H4 (cell line): ENCODE measurements around a stretch of chr19.

DNA sequence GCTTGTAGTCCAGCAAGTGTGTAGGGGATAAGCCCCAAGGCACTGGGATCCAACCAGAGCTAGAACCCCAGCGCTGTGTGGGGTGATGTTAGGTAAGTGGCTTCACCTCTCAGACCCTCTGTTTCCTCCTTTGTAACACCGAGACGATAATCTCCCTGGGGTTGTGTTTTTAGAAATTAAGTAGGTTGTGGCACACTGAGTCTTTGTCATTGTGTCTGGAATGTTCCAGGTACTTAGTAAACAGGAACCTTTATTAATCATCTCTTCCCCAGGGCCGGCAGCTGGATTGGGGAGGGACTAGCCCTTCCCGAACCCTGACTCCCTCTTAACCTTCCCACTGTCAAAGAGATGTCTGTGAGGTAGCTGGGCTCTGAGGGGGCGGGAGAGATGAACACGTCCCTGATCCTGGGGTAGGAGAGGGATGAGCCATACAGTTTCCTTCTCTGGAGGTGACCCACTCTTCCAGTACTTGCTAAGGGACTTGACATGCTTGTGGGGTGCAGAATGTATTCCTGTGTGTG lies 5.3 kb downstream of the ITPKC start:
- RAMPAGE, long total RNA, result no peak

DNA sequence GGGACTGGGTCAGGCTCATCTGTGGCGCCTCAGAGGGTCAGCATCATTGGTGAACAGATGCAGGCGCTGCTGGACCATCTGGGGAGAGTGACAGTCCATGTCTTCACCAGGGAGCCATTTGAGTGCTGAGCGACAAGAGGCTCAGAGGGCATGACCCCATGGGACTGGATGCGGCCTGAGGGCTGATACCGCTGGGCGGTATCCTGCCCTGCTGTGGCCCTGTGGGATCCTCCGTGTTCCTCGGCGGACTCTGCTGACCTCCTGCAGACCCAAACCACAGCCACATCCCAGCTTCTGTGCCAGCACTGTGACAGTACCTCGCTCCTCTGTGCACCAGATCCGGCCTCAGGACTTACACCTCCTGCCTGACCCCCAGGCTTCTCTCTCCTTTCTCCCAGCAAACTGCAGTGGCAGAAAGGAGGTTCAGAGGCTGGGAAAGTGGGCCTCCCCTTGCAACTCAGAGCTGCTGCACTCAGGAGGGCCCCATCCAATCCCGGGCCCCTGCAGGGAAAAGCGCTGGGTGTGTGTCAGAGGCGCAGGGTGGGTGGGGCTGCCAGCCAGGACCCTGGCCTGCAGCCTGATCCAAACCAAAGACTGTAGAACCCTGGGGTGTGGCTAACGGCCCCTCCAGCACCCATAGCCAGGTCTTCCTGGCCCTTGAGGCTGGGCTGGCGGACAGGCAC lies 10.2 kb downstream of the ACTMAP start:
- RAMPAGE, long total RNA, result no peak

- RAMPAGE, long total RNA, result no peak
Measured at GRCh38 chr19:40800677-40801268, 1.8 kb downstream of the EGLN2 start.

- RAMPAGE, long total RNA, result no peak
Measured at GRCh38 chr19:40802626-40803340, 3.8 kb downstream of the EGLN2 start.

DNA sequence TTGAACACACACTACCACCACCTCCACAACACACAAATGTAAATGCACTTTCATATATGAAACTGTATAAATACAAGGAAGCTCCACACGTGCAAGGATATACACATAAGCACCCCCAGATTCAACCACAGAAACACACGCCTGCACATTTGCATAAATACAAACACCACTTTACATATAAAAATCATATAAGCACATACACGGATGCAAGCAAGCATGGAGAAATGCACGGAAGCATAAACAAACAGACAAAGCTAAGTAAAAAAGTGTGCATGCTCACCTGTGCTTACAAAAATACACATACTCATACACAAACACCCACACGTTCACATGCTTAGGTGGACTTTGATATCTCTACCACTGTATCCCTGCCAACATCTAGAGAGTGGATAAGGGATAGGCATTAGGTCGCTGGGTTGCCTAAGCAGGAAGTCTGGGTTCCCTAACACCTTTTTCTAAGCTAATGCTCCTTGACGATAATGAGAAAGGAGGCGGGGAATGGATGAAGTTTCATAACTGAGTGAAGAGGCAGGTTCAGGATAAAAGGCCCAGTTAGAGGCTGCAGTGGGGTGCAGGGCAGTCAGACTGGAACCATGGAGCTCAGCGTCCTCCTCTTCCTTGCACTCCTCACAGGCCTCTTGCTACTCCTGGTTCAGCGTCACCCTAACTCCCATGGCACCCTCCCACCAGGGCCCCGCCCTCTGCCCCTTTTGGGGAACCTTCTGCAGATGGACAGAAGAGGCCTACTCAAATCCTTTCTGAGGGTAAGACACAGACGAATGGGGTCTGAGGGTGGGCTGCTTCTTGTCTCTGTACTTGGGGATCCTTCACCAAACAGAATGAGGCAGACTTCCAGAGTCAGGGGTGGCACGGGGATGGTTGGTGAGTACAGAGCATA lies 41.9 kb upstream of the CYP2A7 start:
- RAMPAGE, long total RNA, result no peak

GRCh38 chr19:40954837-40955094 lies 36.3 kb upstream of the CYP2B6 start:
- RAMPAGE, long total RNA, result no peak

DNA sequence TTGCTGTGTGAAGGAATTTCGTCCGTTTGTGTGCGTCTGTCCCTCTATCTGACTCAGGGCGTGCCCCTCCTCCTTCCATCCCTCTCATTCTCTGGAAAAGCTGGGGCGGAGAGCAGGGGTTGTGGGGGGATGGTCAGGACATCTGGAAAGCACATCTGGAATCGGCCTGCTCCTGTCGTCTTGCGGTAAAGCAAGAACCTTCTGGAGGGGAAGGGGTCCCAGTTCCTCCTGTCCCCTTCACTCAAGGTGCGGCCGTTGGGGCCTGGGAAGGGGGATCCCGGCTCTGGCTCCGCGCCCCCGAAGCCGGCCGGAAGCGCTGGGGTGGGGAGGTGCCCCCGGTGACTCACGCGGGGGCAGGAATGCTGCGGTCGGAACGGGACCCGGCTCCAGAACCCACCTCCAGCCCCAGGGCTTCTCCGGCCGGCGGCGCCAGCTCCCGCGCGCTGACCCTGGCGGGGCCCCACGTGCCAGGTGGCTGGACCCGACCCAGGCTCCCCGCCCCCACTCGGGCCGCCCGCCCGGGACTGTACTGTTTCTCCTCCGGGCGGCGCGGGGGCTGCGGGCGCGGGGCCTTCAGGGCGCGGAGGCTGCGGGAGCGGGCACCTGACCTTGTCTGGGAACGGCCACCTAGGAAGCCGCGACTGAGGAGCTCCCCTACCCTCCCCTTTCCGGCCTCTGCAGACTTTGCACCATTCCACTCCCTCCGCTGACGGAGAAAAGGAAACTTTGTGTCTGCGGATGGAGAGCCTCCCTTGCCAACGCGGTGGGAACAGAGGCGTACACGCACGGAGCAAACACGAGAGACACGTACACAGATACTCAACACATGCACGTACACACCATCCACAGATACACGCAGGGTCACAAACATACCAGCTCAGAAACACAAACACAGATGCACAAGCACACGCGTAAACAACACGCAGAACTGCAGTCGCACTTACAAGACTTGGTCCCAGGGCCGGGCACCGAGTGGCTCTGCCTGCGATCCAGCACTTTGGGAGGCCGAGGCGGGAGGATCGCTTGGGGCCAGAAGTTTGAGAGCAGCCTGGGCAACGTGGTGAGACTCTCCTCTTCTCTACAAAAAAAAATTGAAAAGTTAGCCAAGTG lies 7.2 kb downstream of the AXL start:
- RAMPAGE, long total RNA, result no peak

DNA sequence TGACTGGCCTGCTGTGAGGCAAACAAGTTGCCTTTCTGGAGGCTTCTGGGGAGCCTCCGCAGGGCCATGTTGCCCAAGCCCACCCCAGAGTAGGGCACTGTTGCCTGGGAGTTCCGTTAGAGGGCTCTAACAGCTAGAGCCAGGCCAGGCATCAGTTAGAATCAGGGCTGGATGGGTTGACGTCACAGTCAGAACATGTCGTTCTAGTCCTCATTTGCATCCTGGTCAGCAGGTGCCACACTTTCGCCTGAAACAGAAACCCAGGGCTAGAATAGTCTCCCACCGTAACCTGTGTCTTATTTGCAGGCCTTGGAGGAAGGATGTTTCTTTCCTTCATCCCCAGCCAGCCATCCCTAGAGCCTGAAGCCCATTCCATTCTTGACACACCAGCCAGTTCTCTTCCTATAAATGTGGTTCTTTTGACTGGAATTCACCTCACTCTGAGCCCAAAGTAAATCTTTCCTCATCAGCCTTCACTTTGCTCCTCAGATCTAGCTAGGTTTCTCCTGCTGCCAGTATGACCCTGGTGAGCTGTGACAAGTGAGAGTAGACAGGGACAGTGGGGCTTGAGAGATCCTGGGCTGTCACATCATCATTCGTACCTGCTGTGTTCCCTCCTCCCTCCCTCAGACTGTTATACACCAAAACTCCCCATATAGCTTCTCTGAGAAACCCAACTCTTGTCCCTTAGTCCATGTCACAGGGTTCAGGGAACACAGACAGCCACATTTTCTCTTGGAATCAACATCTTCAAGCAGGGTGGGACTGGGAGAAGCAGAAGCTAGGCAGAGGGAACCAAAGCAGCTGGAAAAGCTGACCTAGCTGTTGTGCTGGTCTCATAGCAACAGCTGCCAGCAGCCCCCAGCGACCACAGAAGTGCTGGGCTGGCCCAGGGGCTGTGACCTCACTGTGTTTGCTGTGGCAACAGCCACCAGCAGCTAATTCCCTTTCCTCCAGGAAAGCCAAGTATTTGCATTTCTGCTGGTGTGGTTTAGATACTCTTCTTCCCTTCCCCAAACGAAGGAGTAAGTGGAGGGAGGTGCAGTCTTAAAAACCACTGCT lies 12.1 kb upstream of the CCDC97 start:
- RAMPAGE, long total RNA, result no peak

DNA sequence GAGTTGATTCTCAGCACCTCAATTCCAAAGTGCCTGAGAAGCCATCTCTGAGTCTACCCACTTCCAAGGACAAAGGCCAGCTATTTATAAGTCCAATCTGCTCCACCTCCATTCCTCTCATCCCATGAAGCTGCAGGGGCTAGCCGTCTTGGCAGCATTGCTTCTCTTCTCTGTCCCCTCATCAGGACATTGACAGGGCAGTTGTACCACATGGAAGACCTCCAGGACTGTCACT lies 11.4 kb upstream of the CCDC97 start:
- RAMPAGE, long total RNA, result no peak

DNA sequence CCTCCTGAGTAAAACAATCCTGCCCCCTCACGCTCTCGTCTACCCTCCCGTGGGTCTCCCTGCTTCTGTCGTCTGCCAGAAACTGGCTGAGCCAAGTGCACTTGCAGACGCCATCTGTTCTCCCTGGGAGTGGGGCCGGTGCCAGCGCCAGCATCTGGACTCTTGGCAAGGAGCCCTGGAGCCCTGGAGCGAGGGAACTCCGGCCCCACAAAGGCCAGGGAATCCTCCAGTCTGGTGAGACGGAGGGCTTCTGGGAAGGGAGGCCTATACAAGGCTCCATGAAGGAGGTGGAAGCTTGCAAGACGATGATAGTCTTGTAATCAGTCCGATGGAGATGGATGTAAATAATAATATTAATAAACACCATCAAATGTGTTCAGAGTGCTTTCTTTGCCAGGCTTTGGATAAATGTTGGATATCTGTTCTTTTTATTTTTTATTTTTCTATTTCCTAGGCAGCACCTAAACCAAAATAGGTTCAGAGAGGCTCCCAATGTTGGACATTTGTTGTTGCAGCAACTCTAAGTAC lies 2.2 kb upstream of the TMEM91 start:
- RAMPAGE, long total RNA, result no peak

DNA sequence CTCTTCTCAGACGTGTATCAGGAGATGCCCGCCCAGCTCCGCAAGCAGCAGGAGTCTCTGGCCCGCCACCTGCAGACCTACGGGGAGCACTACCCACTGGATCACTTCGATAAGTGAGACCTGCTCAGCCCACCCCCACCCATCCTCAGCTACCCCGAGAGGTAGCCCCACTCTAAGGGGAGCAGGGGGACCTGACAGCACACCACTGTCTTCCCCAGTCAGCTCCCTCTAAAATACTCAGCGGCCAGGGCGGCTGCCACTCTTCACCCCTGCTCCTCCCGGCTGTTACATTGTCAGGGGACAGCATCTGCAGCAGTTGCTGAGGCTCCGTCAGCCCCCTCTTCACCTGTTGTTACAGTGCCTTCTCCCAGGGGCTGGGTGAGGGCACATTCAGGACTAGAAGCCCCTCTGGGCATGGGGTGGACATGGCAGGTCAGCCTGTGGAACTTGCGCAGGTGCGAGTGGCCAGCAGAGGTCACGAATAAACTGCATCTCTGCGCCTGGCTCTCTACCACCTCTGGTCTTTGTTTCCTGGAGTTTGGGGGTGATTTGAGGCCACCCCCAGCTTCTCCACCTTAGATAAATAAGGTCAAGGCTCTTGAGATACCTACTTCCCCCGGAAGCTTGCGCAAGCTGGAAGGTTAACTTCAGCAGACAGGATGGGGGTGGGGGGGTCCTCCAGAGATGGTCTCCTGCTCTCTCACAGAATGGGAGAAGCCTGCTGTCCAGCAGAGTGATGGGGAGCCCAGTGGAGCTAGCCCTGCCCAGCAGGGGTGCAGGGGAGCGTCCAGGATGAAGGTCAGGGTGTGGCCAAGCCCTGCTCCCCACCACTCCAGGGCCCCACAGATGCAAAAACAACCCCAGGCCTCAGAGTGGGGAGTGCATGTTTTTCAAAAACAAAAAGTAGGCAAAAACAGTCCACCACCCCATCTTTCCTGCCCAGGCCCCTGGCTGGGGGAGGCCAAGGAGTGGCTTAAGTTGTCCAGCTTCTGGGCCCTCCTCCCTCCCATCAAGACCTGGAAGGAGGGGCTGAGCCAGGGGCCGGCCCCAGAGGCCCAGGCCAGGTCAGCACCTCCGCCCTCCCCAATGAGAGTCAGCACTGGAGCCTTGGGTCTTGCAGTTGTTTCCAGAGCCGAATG lies 2.3 kb downstream of the B3GNT8 start:
- RAMPAGE, long total RNA, result no peak

GRCh38 chr19:41500495-41501088 lies 57.6 kb downstream of the ERICH4 start:
- RAMPAGE, long total RNA, result no peak

DNA sequence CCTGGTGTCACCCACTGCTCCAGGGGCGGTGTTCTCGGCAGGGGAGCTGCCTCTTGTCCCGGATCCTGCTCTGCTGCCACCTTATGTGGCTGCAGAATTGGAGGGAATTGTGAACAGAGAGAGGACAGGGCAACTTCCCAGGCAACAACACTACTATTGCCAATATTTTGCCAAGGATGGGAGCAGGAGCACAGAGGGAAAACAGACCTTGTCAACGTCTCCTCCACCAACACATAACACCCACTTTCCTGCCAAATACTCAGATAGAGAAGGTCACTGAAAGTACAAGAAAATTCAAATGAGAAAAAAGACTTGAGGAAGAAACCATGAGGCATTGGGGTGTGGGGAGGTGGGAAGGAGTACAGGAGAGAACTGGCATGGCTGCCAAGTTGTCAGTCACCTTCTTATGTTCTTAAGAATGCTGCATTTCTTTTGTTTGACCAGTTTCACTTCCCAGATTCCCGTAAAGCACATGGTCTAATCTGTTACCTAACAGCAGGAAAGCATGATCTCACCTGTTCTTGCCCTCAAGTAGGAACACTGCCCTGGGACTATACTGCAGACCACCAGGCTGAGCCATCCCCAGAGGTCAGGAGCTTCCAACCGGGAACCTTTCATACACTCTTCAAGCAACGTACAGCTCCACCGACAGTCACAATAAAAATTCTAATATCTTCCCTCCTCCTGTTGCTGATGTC lies 4.7 kb upstream of the CEACAM6 start:
- RAMPAGE, long total RNA, result no peak

- RAMPAGE, long total RNA, result no peak
Measured at GRCh38 chr19:41758012-41758423, 2.7 kb downstream of the CEACAM6 start.

DNA sequence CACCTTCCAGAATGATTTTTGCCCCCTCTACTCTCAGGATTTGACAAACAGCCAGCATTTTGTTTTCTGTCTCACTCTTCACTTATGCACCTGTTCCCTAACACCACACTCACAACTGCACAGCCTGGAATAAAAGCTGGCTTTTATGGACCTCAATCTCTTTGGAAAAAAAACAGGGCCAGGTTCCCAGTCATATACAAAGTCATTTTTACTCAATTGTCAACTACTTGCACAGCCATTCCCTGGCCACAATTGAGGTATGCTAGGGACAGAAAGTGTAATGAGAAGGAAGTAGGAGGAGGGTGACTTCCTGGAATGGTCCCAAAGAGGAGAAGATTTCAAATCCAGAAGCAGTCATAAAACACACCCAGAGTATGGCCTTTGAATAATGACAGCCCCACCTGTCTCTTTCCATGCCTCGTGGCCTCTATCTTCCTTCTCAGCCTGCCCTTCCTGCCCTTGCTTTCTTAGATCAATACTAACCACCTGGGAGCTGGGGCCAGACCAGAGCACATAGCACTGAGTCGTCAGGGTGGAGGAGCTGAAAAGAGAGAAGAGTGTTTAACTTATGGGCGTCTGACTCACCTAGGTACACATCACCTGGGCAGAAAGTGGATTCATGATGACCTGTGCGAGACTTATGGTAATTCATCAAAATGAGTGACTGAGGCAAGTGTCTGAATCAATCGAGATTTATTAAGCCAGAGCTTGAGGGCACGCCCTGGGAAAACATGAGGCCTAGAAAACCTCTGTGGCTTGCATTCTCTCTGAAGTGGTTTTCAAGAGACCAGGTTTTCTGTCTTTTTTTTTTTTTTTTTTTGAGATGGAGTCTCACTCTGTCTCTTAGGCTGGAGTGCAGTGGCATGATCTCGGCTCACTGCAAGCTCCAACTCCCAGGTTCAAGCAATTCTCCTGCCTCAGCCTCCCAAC lies 19.1 kb downstream of the CEACAM6 start:
- RAMPAGE, long total RNA, result no peak

DNA sequence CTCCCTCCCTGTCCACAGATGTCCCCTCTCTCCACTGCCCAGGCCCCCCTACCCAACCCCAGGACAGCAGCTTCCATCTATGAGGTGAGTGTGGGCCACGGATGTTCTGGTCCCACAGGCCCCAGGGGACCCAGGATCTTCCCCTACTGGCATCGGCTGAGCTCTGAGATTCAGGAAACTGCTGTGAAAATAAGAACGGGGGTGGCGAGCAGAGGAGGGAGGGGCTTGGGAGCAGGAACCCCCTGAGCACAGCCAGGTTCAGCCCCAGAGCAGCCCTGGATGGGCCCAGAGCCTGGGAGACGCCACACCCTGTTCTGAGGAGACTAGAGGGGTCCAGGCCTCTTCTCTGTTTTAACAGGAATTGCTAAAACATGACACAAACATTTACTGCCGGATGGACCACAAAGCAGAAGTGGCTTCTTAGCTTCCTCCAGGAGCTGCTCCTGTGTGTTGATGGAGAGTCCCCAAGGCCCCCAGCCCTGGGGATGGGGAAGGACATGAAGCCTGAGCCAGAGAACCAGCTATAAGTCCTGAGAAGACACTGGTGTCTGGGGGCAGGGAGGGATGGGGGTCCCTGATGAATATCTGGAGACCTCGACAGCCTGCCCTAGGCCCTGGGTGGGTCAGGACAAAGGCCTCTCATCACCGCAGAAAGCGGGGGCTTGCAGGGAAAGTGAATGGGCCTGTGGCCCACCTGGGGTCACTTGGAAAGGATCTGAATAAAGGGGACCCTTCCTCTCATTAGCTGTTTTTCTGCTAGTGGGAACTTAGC lies 14.6 kb downstream of the CEACAM3 start:
- RAMPAGE, long total RNA, result no peak

- RAMPAGE, long total RNA, result no peak
Measured at GRCh38 chr19:41860672-41861708, 935 bp downstream of the RPS19 start.

- RAMPAGE, long total RNA, result no peak
Measured at GRCh38 chr19:41877899-41878474, 908 bp downstream of the CD79A start.

DNA sequence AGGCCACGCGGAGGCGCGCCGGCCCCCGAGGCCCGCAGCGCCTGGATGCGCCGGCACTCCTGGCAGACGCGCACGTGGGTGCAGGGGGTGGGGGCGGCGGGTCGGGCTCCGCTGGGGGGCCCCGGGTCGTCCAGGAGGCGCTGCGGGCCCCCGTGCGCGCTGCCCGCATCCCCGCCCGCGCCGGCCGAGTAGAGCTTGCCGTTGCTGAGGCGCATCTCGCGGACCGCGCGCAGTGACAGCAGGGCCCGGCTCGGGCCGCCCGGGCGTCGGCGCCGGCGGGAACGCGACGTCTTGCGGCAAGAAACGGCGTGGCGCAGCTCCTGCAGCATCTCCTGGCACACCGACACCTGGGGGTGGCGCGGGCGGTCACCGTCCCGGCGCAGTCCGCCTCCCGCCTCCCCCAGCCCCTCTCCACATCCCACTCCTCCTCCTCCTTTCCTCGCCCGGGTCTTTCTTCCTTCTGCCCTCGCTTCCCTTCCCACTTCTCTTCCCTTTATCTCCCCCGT lies 5.0 kb upstream of the ATP1A3 start:
- RAMPAGE, long total RNA, result no peak

- RAMPAGE, long total RNA, result no peak
Measured at GRCh38 chr19:42068656-42069983, 886 bp downstream of the GRIK5 start.